GM23338 (cell line): ENCODE data around the gene TACSTD2.

- PRO-cap: no peak
- RAMPAGE, long total RNA: no peak
Measured at GRCh38 chr1:58575997-58576284, 1.1 kb downstream of the TACSTD2 start.

DNA sequence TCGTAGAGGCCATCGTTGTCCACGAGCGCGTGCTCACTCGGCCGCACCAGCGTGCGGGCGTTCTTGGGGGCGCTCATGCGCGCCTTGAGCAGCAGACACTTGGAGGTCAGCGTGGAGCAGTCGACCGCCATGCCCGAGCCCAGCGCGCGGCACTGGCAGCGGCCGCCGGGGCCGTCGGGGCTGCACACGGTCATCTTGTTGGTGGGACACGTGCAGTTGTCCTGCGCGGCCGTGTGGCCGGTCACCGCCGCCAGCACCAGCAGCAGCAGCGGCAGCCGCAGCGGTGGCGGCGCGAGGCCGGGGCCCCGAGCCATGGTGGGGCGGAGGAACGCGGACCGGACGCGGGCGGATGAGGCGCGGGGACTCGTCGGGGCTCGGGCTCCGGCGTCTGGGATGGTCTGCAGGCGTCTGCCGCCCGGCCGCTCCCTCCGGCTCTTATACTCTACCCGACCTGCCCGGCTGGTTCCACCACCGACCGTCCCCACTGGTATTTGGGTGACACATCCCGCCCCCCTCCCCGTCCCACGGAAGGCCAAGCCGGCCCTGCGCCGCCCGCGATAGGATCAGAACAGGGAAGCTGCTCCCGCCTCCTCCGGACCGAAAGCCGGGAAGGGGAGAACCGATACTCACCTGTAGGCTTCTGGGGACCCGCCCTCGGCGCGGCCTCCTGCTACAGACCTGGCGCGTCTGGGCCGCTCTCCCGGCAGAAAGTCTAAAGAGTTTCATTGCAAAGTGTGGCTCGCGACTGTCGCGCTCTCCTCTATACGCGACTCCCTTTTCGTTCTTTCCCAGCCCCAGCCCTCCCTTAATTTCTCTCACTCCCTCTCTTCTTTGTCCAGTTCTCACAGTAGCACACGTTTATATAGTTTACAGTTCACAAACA is at the start of gene TACSTD2:
TACSTD2 (minus strand) TSS at position 410 of the 883 bp plus-strand sequence.
- PRO-cap: bidirectional peak, plus-strand start at position 91 of the sequence, minus-strand start at position 154 of the sequence; bidirectional peak, plus-strand start at position 363 of the sequence, minus-strand start at position 410 of the sequence
- RAMPAGE, long total RNA: no peak

DNA sequence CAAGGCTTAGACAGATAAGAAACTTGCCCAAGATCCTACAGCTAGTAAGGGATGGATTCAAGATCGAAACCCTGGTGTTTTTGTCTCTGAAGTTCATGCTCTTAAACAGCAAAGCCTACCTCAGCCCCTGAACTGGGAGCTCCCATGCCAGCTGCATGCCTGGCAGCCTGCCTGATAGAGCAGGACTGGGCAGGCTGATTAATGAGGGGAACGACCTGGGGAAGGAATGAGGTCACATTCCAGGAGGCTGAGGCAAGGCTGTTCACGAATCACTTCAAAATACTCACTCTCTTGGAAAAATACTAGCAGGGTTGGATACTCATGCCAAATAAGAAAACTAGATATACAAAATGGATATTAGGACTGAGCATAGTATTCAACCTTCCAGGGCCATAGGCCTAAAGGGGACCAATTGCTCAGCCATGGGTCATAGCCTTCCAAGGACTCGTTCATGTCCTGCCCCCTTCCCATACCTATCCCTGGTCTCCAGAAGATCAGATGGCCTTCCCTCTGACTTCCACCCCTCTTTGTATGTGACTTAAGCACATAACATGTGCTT is 15.5 kb upstream of the TACSTD2 start:
- PRO-cap: no peak
- RAMPAGE, long total RNA: no peak

- PRO-cap: no peak
- RAMPAGE, long total RNA: no peak
Measured at GRCh38 chr1:58618232-58618766, 41.2 kb upstream of the TACSTD2 start.

DNA sequence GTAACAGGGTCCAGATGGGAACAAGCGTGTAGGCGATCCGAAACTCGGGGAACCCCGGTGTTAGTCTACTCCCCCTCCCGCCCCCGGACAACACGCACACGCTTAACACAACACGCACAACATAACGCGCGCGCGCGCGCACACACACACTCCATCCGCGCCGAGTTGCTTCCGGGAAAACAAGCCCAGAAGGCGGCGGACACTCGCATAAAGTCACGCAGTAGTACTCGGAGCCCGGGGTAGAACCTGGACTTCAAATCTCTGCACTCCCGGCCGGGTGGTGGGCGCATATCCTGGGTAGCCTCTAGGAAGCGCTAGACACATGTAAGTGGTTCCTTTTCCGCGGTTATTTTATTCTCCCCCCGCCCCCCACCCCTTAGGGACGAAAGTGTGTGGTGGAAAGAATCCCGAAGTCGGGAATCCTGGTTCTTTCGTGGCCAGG is 1.2 kb upstream of the JUN start:
- PRO-cap: bidirectional peak, plus-strand start at position 188 of the sequence, minus-strand start outside the sequence; bidirectional peak, plus-strand start at position 216 of the sequence, minus-strand start at position 229 of the sequence; bidirectional peak, plus-strand start at position 426 of the sequence, minus-strand start at position 326 of the sequence
- RAMPAGE, long total RNA: no peak

DNA sequence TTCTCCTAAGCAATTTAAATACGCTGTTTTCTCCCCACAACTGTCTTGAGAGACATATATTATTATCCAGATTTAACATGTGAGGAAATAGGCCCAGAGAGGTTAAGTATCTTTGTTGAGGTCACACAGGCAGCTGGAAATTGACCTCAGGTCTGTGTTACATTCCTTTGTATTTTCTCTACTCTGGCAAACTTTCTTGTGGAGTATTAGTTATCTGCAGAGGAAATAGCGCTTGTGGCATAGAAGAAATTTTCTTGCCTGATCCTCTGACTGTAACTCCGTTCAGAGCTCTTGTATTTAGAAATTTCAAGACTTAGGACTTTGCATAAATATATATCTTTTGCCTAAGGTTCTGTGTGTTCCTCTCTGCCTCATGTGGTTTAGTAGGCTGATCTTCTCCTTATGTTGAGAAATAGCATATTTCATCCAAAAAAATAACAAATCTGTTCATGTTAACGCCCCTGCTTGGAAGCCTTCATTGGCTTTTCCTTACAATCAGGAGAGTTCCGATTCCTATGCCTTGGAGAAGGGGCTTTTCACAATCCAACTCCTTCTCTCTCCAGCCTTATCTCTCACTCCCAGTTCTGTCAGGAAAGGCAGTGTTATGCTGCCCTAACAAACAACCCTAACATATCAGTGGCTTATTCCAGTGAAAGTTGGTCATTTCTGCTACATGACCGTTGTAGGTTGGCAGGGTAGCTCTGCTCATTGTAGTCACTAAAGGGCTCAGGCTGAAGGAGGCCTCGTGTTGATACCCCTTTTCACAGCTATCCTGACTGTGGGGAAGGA is 2.5 kb upstream of the JUN start:
- PRO-cap: no peak
- RAMPAGE, long total RNA: no peak

DNA sequence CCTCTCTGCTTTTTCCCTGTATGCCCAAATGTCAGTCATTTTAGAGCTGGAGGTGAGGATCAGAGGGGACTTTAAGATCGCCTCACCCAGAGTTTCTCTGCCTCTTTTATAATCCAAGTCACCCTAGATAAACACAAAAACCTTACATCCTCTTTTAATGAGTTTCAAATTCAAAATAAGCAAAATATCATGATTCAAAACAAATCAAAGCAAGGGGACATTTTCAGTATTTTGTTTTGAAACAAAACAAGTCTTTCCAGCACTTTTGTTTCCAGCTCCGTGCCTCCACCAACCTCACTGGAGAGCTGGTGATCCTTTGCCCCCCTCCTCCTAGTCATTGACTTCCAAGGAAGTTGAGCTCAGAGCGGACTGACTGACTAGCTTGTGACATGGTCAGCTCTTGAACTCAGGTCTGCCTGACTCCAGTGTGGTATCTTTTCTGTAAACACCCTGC is 35.7 kb upstream of the JUN start:
- PRO-cap: no peak
- RAMPAGE, long total RNA: no peak

DNA sequence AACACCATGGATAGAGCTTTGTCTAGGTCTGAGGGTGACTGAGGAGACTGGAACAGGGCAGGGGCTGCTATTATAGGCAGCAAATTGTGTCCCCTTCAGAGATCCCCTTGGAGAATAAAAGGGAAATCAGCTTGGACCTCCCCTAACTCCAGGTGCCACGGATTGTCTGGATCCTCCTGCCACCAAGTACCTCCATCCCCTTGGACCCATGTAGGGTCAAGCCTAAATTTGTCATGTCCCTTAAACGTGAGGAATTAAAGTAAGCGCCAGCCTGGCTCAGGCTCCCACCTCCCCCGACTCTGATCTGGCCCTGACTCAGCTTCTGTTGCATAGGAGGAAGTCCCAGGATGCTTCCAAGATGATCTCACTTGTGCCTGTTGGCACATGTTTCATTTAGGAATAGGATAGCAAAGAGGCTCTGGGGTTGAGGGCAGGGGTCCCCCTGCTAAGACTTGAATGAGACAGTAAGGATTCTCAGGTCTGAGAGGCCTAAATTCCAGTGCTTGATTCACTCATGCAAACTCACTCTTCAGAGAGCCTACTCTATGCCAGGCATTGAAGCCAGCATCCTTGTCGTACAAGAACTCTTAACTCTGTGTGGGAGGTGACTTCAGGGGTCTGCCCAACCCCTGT is 231.9 kb upstream of the JUN start:
- PRO-cap: no peak
- RAMPAGE, long total RNA: no peak

- PRO-cap: no peak
- RAMPAGE, long total RNA: no peak
Measured at GRCh38 chr1:59124108-59124548, 172.8 kb upstream of the FGGY start.

GRCh38 chr1:59203928-59204648 is 92.8 kb upstream of the FGGY start:
- PRO-cap: no peak
- RAMPAGE, long total RNA: no peak

DNA sequence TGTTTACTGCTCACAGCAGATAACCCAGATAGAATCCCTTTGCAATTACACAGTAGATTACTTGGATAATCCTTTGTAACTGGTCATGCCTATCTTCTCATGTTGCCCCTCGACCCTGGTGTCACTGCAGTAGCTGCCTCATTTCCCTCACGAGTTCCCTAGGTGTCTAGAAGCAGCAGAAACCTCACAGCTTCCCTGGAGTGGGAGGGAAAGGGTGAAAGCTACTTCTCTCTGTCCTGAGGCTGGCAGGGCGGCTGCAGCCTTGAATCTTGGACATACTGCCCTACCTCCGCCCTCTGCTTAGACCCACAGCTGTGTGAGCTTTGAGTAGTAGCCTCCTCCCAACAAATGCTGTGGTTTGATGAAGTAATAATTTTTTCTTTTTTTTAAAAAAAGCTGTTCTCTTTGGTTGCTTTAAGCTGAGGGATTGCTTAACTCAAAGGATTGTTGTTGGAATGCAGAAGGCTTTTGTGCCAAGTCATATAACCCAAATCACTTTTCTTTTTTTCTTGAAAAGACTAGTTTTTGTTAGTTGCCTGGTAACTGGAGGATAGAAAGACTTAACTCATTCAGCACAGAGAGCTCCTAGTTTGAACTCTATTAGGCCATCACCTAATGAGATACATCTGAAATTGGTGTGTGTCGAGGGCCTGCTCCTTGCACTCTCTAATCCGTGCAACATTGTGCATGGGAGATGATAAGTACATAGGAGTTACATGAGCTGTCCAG is 70.8 kb downstream of the FGGY start:
- PRO-cap: no peak
- RAMPAGE, long total RNA: no peak

DNA sequence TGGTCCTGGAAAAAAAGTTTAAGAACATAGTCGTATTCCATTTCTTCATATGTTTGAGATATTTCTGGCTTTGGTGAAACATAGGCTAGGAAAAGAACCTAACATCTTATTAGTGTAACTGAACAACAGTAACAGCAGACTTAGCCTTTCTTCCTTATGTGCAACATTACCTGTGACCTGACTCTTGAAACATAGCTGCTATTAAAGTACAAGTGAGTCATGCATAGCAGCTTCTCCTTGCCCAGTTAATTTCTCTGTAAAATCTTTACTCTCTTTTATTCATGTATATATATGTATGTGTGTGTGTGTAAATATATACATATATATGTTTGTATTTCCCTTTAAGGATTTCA is 202.7 kb downstream of the FGGY start:
- PRO-cap: no peak
- RAMPAGE, long total RNA: no peak

DNA sequence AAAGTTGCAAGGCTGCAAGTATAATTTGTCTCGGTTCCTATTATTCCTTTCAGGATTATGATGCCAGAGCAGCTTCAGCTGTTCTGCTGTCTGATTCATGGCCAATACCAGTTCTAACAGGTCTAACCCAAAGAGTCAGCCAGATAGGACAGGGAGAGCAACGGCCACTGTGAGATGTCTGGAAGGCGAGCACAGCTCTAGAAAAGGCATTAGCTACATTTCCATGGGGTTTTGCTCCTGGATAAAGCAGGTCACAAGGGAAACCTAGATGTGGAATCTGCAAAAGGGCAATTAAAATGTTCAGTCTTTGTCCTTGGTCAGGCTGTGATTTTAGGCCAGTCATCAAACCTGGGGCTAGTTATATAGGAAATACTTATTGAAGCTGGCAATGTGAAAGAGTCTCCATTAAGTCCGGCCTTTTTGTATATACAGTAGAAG is 53.2 kb upstream of the HOOK1 start:
- PRO-cap: no peak
- RAMPAGE, long total RNA: no peak

DNA sequence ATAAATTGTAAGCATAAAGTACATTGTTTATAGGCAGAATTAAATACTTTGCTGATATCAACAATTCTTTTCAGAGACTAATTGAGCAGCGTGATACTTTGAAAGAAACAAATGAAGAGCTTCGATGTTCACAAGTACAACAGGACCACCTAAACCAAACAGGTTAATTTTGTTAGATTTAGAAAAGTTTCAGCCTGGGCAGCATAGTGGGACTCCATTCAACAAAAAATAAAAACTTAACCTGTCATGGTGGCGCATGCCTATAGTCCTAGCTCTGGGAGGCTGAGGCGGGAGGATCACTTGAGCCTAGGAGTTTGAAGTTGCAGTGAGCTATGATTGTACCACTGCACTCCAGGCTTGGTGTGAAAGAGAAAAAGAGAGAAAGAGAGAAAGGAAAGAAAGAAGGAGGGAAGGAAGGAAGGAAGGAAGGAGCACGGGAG is 43.6 kb downstream of the HOOK1 start:
- PRO-cap: no peak
- RAMPAGE, long total RNA: no peak

DNA sequence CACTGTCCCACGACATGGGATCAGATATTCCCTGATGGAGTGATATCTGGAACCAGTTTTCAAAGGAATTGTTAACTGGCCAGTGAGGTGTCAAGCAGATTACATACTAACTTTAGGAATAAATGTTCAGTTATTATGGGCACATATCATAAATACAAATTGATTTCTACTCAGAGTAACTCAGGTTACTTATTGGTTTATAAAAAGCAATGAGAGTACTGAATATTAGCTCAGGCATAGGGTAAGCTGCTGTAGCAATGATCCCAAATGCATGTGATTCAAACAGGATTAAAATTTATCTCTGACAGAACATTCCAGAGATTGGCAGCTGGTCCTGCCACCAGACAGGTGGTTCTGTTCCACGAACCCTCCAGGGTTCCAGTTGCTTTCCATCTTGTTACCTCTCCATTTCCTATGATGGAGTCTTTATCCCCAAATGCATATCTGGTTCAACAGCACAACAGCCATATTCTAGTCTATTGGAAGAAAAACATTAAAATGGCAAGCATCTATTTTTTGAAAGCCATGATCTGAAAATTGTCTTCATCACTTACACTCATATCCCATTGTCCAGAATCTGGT is 10.3 kb upstream of the CYP2J2 start:
- PRO-cap: no peak
- RAMPAGE, long total RNA: no peak

GRCh38 chr1:60547781-60548235 is 474.2 kb upstream of the C1orf87 start:
- PRO-cap: no peak
- RAMPAGE, long total RNA: no peak

DNA sequence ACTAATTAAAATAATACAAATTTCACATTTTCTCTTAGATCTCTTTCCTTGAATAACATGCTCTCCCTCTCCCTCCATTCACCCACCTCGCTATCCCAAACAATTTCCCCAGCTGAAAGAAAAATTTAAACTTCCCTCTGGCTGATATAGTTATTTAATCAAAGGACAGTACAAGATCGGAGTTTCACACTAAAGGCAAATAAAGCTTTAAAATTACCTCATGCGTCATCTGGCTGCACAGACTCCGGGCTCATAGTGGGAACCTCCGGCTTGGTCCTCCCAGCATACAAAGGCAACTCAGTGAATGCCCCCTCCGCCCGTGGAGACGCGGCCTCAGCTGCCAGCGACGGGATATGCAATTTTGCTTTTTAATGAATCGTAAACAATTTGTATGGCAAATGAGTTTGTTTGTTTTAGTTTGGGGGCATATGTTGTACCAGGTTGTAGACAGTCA is 214.6 kb upstream of the NFIA start:
- PRO-cap: no peak
- RAMPAGE, long total RNA: no peak

DNA sequence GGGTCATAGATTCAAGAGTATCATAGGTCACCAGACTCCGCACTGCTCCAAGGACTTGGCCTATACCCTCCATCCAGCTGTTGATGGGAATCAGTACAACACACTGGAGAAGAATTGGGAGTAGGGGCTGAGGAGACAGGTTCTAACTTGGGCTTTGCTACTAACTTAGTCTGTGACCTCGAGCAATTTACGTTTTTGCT is 84.9 kb upstream of the NFIA start:
- PRO-cap: no peak
- RAMPAGE, long total RNA: no peak

- PRO-cap: no peak
- RAMPAGE, long total RNA: no peak
Measured at GRCh38 chr1:61082878-61083028, 392 bp downstream of the NFIA start.

- PRO-cap: no peak
- RAMPAGE, long total RNA: no peak
Measured at GRCh38 chr1:61084019-61084367, 1.6 kb downstream of the NFIA start.